Colonic mucosa (tissue), 1 donor: ENCODE results near the genes CYP4F2, TPM4 and AP1M1.

DNA sequence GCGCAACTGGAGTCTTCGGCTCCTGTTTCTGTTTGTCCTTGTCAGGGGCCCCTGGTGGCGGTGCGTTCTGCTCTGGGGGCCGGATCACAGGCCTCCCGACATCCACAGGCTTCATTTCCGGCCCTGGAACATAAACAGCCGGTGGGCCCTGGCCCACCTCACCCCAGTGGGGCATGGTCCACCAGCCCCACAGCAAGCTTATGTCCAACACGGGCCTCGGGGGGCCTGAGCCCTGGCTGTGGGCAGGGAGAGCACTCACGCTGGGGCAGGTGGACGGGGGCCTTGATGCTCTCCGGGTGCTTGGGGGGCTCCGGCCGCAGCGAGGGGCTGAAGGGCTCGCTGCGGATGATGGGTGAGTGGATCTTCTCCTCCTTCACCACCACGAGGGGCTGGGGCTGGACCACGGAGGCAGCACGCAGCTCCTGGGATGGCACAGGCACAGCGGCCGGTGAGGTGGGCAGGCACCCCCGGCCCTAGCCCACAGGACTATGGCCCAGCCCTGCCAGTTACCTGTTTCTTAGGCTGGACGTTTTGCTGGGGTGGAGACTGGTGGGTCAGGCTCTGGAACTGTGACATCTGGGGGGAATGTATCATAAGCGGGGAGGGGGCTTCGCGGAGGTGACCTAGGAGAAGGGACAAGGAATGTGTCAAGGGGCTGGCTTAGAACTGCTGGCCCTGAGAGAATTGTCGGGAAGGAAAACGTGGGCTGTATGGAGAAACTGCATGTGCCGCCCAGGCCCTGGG is 7.3 kb upstream of the EPHX3 start:
- PRO-cap, result no peak

DNA sequence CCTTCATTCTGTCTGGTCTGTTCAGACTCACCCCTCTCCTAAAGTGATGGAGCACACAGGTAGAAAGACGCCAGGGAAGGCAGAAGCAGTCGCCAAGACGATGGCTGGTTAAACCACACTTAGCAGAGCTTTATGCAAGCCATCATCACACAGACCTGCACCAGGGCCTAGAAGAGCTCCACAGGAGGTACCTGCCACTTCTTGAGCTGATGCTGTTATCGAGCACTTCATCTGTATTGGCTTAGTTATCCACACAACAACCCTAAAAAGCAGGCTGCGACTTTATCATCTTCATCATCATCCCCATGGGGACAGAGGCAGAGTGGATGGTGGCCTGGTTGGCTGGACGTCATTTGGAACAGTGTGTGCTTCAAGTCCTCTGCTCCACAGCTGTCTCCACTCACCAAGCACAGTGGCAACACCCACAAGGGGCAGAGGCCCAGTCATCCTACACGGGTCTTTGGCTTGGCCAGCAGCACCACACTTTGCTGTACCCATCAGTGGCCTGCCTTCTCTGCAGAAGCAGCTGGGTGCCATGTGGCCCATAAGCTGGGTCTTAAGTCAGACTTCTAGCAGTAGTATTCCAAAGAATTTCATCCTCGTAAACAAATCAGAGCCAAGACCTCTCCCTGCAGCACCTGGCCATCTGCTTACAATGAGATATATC is 47.7 kb upstream of the EPHX3 start:
- PRO-cap, result no peak

DNA sequence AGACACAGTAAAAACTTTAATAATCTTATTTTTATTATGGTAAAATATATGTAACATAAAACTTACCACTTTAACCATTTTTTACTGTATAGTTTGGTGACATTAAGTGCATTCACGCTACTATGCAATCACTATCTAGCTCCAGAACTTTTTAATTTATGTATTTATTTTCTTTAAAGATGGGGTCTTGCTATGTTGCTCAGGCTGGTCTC is 45.2 kb downstream of the BRD4 start:
- PRO-cap, result no peak

GRCh38 chr19:15297426-15298260 is 34.7 kb downstream of the BRD4 start:
- PRO-cap, result no peak

DNA sequence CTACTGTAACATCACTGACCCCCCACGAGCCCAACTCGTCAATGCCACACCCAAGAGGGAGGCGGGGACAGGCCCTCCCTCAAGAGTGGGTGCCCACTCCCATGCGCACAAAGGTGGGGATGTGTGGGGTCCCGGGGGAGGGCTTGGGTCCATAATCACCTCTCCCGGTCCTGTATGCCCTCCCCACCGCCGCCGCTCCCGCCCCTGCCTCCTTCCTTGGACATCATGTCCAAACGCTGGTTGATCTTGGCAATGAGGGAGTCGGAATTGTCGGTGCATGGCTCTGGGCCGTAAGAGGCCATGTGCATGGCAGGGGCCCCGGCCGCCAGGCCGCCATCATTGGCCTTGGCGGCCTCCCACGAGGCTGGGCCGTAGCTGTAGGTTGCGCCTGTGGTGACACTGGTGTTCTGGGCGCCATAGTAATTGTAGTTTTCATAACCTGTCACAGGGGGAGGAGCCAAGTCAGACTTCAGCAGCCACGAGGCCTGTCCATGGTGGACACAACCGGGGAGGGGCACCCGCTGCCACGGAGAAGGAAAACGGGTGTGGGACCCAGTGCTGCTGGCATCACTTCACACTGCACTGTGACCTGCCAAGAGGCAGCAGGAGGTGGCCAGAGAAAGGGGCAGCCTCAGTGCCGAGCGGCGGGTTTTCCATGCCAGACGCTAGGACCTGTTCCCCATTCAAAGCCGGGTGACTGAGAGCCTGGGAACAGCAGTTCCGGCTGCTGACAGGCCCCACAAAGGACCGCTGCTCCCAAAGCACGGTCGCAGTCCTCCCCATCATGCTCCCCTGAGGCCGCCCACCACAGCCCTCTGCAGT is 5.7 kb downstream of the AKAP8 start:
- PRO-cap, result no peak

- PRO-cap, result no peak
These were observed 42.9 kb downstream of the CYP4F22 start for GRCh38 chr19:15551080-15551719.

DNA sequence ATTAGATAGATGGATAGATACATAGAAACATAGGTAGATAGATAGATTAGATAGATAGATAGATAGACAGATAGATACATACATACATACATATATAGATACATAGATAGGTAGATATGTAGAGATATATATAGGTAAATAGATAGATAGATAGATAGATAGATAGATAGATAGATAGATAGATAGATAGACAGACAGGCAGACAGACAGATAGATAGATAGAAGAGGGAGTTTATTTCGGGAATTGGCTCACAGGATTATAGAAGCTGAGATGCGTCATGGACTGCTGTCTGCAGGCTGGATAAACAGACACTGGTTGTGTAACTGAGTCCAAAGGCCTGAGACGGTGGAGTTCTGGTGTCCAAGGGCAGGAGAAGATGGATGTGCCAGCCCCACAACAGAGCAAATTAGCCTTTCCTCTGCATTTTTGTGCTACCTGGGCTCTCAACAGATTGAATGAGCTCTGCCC is 2.6 kb downstream of the CYP4F3 start:
- PRO-cap, result no peak

GRCh38 chr19:15760198-15760517 is 22.4 kb downstream of the OR10H3 start:
- PRO-cap, result no peak

- PRO-cap, result bidirectional peak, plus-strand start at chr19:15780179, minus-strand start at chr19:15779964
These were observed 7.6 kb upstream of the OR10H5 start for GRCh38 chr19:15779799-15780367.

DNA sequence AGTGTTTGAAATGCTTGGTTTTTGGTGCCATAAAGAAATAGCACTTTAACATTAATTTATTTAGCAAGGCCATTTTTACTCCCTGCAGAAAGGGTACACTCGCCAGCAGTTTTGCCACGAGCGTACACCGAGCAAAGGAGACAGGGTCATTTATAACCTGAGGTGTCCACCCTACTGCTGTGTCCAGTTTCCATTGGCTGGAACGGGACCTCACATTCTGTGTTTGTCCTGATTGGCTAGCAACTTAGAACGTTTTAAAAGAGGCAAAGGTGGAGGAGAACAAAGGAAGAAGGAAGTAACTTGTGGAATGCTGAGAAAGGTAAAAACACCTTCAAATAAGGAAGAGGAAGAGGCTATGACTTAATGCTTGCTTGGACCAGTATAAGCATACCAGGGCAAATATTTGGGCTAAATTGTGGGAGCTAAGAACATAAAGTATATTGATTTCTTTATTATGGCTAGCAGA is 21.9 kb upstream of the OR10H1 start:
- PRO-cap, result bidirectional peak, plus-strand start at position 347 of the sequence, minus-strand start at position 126 of the sequence

DNA sequence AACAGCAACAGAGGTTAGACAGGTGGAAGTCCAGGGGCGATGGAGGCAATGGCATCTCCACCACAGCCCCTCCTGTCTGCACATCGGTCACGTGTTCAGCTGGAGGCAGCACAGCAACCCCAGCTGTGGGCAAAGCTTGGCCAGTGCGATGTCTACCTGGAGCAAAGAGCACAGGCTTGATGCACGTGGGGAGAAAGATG is 4.4 kb downstream of the CYP4F2 start:
- PRO-cap, result no peak

DNA sequence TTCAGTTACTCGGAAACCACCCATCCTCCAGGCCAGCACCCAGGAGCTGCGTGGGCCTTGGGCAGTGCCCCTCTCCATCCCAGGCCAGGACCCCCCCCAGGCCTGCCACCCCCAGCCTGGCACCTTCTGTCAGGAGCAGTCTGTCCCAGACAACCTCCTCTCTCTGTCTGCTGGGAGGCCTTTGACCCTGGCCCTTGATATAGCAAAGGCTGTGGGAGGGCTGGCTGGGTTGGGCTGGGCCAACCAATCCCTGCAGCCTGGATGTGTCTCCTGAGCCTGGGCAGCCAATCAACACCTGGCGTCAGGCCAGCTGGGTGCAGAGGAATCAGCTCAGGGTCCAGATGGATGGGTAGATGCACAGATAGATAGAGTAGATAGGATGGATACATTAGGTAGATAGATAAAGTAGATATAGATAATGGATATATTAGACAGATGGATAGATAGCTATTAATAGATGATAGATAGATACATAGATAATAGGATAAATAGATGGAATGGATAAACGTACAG is at the start of gene CYP4F2:
Gene CYP4F2 (minus strand): TSS at position 172 of the 513 bp plus-strand sequence.
- PRO-cap, result unidirectional peak, minus-strand start at position 169 of the sequence

DNA sequence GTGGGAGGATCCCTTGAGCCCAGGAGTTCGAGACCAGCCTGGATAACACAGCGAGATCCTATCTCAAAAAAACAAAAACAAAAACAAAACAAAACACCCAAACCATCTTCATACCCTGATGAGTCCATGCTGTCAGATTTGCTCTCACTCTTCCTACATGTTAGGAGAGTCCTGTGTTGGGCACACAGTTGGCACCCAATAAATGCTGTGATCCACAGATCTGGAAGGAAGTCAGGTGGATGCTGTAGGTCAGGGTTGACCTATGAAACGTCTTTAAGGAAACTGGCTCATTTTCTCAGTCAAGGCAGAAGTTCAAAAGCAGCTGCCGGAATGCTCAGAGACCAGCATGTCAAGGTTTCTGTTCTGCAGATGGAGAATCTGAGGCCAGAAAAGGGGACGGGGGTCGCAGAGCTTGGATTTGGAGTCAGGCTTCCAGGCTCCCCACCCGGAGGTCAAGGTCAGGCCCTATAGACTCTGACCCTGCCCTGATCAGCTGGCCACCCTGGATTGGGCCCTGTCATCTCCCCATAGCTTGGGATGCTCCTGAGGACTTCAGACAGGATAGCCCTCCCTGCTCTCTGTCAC is 3.1 kb upstream of the TPM4 start:
- PRO-cap, result unidirectional peak, plus-strand start at position 315 of the sequence

GRCh38 chr19:16075744-16076412 is 417 bp upstream of the TPM4 start:
- PRO-cap, result bidirectional peak, plus-strand start at chr19:16076468, minus-strand start at chr19:16076180

DNA sequence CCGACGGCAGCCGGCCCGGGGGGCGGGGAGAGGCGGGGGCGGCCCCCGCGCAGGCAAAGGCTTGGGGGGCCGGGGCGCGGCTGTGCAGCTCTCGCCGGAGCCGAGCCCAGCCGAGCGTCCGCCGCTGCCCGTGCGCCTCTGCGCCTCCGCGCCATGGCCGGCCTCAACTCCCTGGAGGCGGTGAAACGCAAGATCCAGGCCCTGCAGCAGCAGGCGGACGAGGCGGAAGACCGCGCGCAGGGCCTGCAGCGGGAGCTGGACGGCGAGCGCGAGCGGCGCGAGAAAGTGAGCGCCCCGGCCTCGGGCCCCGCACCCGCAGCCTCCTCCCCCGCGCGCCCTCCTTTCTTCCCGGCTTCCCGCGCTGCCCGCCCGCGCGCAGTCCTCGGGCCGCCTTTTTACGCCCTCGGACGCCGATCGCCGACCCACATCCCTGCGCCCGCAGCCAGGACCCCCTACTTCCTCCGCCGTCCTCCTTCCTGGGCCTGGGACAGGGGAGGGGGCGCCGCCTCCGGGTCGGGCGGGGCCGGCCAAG is at the start of gene TPM4:
Gene TPM4 (plus strand): TSS at position 83 of the 532 bp plus-strand sequence.
- PRO-cap, result bidirectional peak, plus-strand start at position 56 of the sequence, minus-strand start outside the sequence; bidirectional peak, plus-strand start outside the sequence, minus-strand start at position 478 of the sequence

DNA sequence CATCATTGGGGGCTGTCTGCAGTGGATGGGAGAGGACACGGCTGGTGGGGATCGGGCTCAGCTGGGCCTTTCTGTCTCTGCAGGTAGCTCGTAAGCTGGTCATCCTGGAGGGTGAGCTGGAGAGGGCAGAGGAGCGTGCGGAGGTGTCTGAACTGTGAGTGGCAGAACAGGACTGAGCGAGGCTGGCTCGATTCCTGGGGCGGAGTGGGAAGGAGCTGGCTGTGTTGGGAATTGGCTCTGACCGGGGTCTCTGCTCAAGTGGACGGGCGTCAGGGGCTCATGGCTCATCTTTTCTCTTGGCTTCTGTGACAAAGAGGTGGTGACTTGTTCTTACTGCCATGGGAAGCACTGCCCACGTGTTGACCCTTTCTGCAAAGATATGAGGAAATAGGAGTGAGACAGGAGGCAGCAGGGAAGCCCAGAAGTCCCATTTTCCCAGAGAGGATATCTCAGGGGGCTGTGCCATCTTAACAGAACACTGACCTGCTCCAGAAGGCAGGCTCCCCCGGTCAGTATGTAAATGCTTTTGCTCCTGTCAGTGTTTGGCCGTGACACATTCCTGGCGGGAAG is 11.7 kb downstream of the TPM4 start:
- PRO-cap, result no peak

DNA sequence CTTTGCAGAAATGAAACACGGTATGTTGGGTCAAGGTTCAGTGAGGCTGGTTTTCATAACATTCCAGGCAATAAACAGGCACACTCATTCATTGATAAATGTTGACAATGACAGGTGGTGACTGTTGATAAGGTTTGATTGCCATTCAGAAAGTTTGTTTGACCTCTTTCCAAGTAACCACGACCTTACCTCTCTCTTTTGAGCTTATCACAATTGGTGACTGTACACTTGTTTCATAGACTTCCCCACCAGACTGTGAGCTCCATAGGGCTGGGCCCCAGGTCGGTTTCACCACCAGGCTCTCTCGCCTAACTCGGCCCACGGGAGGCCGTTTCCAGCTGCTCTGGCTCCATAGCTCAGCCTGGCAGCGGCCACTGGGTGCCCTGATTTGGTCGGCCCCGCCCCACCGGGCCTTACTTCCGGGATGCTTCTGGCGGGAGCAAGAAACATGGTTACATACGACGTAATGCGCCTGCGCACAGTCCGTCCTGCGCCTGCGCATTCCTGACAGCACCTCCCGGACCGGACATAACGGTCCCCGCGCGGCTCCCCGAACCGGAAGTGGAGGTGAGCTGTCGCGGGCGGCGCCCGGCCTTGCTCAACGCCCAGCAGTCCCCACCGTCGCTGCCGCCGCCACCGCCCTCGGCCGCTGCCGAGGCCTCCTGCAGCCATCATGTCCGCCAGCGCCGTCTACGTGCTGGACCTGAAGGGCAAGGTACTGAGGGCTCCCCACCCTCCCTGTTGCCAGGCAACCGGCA is at the start of gene AP1M1:
Gene AP1M1 (plus strand): TSS at position 558 of the 758 bp plus-strand sequence.
- PRO-cap, result bidirectional peak, plus-strand start at position 558 of the sequence, minus-strand start at position 353 of the sequence

DNA sequence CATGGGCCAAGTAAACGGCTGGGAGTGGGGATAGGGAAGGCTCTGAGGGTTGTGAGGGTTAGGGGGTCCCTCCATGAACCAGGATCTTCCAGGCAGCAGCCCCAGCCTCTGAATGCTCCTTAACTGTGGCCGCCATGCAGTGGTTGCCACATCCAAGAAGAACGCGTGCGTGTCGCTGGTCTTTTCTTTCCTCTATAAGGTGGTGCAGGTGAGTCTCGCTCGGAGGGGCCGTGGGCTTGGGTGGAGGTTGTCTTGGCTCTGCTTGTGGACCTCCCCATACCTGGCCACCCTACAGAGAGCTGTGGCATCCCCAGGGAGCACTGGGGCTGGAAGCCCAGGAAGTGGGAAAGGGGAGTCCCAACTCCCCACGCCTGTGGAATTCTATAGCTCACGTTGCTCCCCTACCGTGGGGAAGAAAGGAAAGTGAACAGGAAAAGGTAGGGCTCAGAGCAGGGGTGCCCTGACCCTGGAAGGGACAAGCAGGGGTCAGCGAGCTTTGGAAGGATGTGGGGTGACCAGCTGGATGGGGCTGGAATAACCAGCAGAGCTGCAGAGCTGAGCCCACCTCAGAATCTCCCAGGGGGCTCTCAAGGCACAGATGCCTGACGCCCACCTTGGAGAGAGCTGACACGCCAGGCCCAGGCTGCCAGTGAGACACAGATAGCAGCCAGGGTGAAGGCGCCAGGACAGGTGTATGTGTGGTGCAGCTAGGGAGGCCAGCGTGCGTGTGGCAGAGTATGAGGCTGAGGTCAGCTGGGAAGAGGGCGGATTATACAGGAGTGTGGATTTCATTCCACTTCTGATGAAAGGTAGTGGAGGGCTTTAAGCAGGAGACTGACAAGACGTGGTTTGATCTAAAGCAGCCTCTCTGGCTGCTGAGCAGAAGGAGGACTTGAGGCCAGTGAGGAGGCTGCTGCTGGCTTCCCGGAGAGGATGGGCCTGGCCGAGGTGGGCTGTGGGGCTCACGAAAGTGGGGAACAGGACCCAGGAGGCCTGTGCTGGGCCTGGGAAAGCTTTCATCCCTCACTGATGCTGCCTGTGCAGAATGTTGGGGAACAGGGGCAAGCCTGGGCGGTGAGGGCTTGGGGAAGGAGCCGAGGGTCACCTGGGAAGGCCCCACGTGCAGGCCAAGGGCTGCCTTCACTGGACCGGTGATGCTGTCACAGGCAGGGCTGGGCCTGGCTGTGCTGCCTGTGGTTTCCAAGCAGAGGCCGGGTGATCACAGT is 8.9 kb downstream of the AP1M1 start:
- PRO-cap, result no peak

GRCh38 chr19:16328308-16328931 is 3.8 kb downstream of the KLF2 start:
- PRO-cap, result bidirectional peak, plus-strand start at chr19:16328521, minus-strand start at chr19:16328476

- PRO-cap, result no peak
These were observed 9.5 kb upstream of the EPS15L1 start for GRCh38 chr19:16481371-16481570.